Penis (tissue), 1 donor: ENCODE measurements around a stretch of chr18.

- PRO-cap, result no peak
Observed at GRCh38 chr18:22562809-22563565, 145.3 kb upstream of the CTAGE1 start.

- PRO-cap, result no peak
Observed at GRCh38 chr18:22607048-22607384, 189.3 kb upstream of the CTAGE1 start.

DNA sequence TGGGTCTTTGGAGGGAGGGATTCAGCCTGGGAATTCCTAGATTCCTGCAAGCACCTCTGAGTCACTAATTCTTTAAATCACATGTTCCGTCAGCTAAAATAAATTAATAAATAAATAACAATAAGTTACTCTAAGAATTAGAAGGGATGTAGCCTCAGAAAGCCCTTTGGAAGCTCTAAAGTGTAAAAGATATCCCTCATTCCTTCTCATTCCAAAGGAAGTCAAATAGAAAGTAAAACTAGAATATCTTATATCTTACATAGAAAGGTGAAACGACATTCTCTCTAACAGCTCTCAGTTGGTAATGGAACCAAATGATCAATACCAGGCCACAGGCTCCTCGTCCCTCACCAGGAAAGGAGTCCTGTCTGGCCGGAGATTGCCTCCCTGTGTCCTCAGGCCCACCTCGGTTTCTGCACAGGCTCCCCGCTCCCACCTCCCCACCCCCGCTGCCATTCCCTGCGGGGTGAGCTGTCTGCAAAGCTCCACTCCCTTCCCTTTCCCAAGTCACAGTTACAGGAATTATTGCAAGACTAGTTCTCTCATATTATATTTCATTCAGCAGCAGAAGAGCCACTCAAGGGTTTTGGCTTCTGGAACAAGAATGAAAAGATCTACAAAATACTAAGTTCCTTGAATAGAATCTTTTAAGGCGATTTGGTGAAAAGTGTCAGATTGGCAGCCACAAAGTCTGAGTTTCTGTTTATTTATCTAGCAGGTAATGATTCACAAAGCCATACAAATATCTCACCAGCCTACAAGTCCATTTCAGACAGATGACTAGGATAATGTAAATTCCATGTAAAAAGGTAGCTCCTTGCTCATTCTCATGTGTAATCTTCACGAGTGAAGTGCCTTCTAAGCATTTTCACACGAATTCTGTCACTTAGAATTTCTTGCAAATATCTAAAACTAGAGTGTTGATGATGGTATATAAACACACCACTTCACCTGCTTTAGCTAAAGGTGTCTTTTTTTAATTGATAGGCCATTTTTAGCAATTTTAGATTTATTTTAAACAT lies 222.0 kb upstream of the RBBP8 start:
- PRO-cap, result bidirectional peak, plus-strand start at position 554 of the sequence, minus-strand start at position 415 of the sequence

GRCh38 chr18:22821871-22822203 lies 111.3 kb upstream of the RBBP8 start:
- PRO-cap, result no peak

- PRO-cap, result no peak
Observed at GRCh38 chr18:22978334-22978896, 45.3 kb downstream of the RBBP8 start.

DNA sequence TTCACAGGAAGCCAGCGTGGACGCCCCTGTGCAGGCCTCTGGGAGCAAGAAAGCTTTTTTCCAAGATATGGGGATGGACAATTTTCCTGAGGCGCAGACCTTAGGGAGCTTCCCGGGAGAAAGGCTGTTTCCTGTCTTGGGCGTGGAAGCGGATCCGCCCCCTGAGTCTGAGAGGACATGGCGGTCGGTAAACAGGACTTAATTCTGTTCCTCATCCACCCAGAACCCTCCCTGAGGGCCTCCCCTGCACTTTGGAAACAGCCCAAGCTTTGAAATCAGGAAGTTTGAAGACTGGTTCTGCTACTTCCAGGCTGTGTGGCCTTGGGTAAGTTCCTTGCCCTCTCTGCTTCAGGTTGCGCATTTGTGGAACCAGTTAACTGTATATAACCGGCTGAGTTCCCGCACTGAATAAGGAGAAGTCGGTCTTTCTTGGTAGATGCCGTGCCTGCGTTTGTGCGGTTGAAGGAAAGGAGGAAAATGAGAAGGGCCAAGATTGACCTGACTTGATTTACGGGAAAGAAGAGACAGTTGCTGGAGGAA lies 29.4 kb upstream of the CABLES1 start:
- PRO-cap, result no peak

- PRO-cap, result no peak
Observed at GRCh38 chr18:23114880-23115288, 20.4 kb upstream of the CABLES1 start.

DNA sequence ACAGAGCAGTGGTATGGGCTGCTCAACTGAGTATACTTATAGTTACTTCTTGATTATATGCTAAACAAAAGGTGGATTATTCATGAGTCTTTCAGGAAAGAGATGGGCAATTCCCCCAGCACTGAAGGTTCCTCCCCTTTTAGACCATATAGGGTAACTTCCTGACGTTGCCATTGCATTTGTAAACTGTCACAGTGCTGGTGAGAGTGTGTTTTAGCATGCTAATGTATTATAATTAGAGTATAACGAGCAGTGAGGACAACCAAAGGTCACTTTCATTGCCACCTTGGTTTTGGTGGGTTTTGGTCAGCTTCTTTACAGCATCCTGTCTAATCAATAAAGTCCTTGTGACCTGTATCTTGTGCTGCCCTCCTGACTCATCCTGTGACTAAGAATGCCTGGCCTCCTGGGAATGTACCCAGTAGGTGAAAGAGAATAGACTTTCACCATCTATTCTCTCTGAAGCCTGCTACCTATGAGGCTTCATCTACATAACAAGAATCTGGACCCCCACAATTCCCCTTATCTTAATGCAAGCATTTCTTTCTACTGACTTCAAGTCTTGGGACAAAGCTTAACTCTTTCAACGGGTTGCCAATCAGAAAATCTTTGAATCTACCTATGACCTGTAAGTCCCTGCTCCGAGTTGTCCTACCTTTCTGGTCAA lies 148.7 kb downstream of the CABLES1 start:
- PRO-cap, result no peak

GRCh38 chr18:23463955-23464497 lies 10.9 kb downstream of the RIOK3 start:
- PRO-cap, result no peak

DNA sequence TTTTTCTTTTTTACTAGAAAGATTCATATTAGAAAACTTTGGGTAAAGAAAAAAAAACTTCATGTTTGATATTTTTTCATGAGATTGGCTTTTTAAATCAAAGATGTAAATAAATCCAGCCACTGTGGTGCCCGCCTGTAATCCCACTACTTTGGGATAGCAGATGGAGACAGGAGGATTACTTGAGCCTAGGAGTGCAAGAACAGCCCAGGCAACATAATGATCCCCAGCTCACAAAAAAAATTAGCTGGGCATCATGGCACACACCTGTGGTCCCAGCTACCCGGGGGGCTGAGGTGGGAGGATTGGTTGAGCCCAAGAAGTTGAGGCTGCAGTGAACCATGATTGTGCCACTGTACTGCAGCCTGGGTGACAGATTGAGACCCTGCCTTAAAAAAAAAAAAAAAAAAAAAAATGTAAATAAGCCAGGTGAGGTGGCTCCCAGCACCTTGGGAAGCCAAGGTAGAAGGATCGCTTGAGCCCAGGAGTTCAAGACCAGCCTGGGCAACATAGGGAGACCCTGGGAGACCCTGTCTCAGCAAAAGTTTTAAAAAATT lies 13.3 kb downstream of the RIOK3 start:
- PRO-cap, result no peak

DNA sequence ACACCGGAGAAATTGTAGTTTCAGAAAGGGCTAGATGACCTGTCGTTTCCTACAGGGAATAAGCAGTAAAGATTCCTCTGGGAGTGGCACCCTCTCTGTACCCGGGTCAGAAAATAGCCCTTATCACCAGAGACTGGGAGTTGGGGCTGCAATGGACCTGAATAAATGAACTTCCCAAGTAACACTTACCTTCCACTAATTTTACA lies 820 bp upstream of the RMC1 start:
- PRO-cap, result no peak

DNA sequence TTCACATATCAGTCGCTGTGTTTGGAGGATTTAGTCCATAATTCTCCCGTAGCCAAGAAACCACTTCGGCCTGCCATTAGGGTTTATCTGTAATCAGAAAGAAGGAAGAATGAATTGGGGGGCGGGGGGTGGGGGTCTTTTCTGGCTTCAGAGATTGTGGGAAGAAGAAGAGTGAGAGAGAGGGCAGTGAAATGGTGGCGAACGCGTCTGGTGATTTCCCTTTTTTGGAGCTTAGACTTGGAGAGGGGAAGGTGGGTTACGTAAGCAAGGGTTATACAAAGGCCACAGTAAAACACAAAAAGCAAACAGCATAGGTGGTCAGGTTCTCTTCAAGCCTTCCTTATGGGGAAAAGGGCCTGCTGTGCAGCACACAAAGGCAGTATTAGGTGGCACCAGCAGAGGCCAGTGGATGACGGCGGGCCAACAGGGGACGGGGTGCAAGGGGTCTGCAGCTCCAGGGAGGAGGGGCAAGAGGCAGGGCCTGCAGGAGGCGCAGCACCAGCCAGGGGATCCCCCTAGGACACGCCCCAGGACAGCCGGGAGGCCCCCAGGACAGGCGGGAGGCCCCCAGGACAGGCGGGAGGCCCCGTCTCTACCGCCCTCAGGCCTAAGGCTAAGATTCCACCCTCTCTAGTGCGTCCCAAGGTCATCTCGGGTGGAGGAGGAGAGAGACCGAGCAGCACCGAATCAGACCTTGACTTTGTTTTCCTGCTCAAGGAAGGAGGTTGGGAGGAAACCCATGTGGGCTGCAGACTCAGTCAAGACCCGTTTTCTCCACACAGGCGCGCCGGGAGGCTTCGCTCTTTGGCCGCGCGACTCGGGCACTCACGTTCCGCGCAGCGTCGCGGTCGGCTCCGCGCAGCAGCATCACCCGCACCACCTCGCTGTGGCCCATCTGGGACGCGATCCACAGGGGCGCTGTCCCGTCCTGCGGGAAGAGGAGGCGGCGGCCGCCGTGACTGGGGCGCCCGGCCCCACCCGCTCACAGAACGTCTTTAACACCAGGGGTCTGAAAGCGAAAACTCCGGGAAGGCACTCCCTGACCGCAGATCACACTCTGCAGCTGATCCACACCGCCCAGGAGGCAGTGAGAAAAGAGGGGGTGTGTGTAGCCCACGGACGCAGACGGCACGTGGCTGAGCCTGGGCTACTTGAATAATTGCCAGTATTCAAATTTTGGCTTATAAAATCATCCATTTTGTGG lies 32.8 kb upstream of the NPC1 start:
- PRO-cap, result bidirectional peak, plus-strand start at position 343 of the sequence, minus-strand start at position 209 of the sequence

GRCh38 chr18:23663390-23663666 lies 617 bp upstream of the ANKRD29 start:
- PRO-cap, result unidirectional peak, minus-strand start at chr18:23663556

DNA sequence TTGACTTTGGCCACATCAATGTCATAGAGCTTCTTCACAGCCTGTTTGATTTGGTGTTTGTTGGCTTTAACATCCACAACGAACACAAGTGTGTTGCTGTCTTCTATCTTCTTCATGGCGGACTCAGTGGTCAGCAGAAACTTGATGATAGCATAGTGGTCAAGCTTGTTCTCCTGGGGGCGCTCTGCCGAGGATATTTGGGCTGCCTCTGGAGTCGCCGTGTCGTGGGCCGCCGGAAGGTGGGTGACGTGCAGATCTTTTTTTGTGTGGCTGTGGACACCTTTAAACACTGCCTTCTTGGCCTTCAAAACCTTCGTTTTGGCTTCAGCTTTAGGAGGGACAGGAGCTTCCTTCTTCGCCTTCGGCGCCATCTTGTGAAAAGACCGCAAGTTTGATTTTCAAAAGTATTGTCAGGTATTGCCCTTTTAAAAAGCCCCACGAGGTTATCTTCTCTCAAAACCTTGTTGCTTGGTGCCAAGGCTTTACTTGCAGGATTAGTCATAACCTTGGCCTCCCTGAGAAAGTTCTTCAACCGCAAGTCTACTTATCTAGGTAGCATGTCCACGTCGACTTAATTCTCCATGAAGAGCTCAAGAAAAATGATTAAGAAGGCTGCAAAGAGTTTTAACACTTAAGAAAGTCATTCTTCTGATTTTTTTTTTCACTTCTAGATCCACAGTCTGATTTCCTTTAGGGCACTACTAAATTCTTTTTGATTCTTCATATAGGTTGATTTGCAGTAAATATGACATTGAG lies 20.8 kb downstream of the LAMA3 start:
- PRO-cap, result no peak

- PRO-cap, result no peak
Observed at GRCh38 chr18:23949670-23950362, 64.7 kb upstream of the TTC39C start.

DNA sequence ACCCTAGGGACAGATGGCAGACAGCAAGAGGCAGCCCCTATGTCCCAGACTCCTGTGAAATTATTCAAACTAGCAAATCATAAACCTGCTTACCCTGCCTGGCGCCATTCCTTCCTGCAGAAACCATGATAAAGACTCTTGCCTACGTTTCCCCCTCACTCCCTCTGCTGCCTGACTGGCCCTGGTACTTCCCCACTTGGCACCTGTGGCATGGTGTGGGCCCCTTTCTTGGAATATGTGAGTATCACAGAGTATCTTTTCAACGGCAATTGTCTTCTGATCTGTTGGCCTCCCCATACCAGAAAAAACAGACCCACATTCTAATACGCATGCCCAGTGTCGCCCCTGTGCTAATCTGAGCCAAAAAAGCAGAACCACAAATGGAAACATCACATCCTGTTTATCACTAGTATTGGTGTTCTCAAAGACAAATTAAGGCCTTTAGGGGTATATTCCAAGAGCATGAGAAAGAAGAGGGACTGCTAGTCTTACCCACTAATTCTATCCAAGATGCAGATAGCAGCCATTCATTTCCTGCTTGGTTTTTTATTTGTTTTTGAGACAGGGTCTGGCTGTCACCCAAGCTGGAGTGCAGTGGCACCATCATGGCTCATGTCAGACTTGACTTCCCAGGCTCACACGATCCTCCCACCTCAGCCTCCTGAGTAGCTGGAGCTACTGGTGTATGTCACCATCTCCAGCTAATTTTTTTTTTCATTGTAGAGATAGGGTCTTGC lies 44.1 kb upstream of the TTC39C start:
- PRO-cap, result no peak

DNA sequence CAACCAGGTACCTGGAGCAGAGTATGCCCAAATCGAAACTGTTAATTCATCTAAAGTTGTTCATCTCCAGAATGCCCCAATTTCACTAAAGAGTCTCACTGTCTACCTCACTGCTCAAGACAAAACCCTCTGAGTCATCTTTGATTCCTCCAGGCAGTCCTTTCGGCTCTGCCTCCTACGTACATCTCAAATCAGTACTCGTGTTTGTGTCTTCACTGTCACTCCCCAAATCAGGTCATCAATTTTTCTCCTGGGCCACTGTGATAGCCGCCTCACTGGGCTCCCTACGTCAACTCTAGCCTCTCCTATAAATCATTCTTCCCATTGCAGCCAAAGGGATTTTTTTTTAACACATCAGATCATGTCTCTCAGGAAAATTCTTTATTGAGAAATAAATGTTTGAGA lies 42.1 kb upstream of the TTC39C start:
- PRO-cap, result unidirectional peak, minus-strand start at position 87 of the sequence

DNA sequence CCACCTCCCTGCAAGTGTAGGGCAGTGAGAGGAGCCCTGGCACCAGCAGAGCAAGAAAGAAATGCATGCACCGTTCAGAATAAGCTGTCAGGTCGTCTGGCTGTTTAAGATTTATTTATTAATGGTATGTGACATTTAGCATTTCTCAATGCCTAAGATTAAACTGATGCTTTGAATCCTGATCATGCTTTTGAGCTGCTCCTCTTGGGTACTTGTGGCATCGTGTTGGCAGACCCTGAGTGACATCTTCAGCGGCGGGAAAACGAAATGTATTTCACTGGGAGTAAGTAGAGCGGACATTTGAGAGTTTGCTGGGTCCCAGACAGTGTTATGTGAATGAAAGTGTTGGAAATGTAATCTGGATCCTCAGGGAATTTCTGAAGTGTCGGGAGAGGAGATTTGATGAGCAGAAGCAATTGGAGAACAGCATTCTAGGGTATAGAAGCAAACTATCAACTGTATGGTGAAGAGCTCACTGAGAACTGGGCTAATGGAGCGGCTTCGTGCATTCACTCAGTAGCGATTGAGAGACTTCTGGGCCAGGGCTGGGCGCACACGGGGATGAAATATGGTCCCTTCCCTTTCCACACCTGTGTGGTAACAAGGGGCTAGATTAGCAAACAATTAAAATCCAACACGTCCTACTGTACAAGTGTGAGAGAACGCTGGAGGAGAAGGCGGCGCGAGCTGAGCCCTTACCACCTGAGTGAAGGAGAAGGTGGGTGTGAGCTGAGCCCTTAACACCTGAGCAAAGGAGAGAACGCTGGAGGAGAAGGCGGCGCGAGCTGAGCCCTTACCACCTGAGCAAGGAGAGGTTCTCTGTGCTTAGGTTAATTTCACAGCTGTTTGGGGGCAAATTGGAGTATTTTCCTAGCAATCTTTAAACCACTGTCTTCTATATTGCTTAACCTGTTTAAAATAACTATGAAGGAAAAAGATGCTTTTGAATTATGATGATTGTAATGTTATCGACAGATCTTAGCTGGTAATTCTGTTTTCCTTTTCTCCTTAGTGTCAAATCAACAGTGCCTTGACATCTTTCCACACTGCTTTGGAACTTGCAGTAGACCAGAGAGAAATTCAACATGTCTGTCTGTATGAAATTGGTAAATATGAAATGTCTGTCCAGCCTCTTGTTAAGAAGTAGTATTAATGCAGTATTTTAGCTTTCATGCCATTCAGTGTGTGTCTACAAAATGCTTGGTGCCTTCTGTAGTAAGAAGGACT lies 24.9 kb upstream of the CABYR start:
- PRO-cap, result no peak

- PRO-cap, result no peak
Observed at GRCh38 chr18:24198491-24198960, 59.7 kb downstream of the CABYR start.

DNA sequence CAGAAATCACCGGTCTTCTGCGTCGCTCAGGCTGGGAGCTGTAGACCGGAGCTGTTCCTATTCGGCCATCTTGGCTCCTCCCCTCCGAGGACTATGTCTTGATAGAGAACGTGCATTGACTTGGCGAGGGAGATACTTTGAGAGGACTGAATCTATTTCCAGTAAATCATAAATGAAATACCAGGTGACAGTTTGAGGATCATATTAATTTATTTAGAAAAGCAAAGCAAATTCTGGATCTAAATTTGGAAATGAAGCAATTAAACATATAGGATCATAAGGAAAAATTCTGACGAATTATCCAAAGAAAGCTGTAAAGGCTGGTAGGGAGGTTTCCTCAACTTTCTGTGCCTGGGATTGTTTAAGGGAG lies 164.5 kb downstream of the HRH4 start:
- PRO-cap, result no peak